ENCODE measurements around a stretch of chr12.

GRCh38 chr12:46357096-46357871, 15.3 kb downstream of the SLC38A2 start:
- PRO-cap = no peak

DNA sequence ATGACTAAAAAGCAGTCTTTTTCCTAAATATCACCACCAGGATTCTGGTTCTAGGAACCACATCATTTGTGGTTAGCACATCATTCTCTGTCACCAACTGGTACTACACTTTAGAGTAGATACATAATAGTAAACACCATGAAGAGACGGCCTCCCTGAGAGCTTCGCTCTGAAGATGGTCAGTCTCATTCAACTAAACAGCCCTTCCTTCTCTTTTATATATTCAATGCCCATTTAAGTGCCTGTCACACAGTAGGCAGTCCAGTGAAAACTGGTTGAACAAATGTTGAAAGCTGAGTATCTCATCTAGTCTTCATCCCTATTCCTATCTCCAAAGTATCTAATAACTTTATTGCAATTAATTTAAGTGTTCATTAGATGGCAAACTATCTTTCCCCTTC, 10.9 kb downstream of the SLC38A2 start:
- PRO-cap = no peak

- PRO-cap = no peak
Measured at GRCh38 chr12:46431618-46432304, 59.2 kb upstream of the SLC38A2 start.

- PRO-cap = no peak
Measured at GRCh38 chr12:46450316-46451102, 77.9 kb upstream of the SLC38A2 start.

- PRO-cap = no peak
Measured at GRCh38 chr12:46516158-46516959, 143.8 kb upstream of the SLC38A2 start.

DNA sequence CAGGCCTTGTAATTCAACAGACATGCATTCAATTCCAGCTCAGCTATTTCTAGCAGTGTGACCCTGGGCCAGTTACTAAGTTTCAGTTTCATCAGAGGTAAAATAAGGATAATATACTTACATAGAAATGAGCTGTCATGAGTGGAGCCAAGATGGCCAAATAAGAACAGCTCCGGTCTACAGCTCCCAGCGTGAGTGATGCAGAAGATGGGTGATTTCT, 208.5 kb downstream of the SLC38A4 start:
- PRO-cap = no peak

DNA sequence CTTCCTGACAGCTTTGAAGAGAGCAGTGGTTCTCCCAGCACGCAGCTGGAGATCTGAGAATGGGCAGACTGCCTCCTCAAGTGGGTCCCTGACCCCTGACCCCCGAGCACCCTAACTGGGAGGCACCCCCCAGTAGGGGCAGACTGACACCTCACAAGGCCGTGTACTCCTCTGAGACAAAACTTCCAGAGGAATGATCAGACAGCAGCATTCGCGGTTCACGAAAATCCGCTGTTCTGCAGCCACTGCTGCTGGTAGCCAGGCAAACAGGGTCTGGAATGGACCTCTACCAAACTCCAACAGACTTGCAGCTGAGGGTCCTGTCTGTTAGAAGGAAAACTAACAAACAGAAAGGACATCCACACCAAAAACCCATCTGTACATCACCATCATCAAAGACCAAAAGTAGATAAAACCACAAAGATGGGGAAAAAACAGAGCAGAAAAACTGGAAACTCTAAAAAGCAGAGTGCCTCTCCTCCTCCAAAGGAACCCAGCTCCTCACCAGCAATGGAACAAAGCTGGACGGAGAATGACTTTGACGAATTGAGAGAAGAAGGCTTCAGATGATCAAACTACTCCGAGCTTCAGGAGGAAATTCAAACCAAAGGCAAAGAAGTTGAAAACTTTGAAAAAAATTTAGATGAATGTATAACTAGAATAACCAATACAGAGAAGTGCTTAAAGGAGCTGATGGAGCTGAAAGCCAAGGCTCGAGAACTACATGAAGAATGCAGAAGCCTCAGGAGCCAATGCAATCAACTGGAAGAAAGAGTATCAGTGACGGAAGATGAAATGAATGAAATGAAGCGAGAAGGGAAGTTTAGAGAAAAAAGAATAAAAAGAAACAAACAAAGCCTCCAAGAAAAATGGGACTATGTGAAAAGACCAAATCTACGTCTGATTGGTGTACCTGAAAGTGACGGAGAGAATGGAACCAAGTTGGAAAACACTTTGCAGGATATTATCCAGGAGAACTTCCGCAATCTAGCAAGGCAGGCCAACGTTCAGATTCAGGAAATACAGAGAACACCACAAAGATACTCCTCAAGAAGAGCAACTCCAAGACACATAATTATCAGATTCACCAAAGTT, 207.3 kb downstream of the SLC38A4 start:
- PRO-cap = no peak

DNA sequence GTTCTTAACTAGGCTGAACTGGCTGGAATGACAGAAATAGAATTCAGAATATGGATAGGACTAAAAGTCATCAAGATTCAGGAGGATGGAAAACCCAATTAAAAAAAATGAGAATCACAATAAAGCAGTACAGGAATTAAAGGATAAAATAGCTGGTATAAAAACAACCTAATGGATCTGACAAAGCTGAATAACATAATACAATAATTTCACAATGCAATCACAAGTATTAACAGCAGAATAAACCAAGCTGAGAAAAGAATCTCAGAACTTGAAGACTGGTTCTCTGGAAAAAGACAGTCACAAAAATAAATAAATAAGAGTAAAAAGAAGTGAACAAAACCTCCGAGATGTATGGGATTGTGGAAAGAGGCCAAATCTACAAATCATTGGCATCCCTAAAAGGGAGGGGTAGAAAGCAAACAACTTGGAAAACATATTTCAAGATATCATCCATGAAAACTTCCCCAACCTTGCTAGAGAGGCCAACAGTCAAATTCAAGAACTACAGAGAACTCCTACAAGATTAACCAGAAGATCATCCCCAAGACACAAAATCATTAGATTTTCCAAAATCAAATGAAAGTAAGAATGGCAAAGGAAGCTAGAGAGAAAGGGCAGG, 186.5 kb downstream of the SLC38A4 start:
- PRO-cap = no peak

- PRO-cap = no peak
Measured at GRCh38 chr12:46803531-46804173, 22.1 kb downstream of the SLC38A4 start.

GRCh38 chr12:46830386-46831426, 4.9 kb upstream of the SLC38A4 start:
- PRO-cap = no peak

DNA sequence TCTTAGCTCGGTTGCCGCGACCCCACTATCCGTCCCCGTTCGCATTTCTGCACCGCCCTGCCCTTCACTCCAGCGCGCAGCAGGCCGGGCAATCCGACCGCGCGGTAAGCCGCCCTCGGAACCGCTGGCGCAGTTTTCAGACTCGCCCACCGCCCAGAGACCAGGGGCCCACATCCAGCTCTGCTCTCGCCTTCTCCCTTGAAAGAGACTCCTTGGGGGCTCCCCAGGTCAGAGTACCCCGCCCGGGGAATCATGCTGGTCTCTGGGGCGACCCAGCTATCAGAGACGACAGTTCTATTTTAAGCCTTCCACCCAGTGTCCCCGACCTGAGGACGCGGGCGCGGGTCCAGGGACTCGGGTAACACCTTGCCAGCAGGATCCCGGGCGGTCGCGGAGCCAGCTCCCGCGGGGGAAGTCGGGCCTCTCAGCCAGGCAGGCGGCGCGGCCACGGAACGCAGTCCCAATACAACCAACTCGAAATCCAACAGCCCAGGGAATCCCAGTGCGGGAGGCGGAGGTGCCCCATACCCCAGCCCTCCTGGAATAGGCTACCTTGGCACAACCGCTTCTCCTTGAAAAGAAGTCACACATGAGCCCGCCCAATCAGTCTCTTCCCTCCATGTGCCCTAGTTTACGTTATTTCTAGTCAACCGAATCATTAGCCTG, 5.8 kb upstream of the SLC38A4 start:
- PRO-cap = no peak

- PRO-cap = no peak
Measured at GRCh38 chr12:46934587-46935080, 108.8 kb upstream of the SLC38A4 start.

DNA sequence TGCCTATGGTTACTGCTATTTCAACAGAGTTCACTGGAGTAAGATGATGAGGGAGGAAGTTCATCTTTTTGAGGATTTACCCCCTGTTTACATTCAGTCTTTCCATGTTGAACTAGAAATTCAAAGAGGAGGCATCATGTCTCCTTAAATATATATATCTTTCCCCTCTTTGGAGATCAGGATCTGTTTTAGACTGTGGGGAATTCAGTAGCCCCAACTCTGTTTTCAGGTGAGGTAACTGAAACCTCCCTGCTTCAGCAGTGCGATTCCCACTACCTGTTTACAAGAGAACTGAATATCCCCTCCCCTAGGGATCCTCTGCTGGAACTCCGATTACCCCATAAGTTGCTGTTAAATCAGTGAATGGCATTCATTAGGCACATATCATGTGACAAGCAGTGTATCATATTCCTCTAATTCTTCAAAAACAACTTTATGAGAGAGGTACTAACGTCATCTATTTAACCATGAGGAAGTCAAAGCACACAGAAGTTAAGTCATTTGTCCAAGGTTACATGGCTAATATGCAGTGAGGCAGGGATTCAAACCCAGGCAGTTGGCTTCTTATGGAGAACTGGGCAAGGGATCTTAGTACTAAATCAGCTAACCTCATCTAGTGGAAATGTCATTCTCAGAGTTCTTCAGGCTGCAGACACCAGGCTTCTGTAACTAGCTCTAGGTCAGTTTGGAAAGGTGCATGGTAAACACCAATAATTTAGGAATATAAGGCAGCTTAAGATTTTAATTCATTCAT, 44.0 kb upstream of the PCED1B start:
- PRO-cap = no peak

- PRO-cap = no peak
Measured at GRCh38 chr12:47068046-47068433, 11.4 kb upstream of the PCED1B start.

DNA sequence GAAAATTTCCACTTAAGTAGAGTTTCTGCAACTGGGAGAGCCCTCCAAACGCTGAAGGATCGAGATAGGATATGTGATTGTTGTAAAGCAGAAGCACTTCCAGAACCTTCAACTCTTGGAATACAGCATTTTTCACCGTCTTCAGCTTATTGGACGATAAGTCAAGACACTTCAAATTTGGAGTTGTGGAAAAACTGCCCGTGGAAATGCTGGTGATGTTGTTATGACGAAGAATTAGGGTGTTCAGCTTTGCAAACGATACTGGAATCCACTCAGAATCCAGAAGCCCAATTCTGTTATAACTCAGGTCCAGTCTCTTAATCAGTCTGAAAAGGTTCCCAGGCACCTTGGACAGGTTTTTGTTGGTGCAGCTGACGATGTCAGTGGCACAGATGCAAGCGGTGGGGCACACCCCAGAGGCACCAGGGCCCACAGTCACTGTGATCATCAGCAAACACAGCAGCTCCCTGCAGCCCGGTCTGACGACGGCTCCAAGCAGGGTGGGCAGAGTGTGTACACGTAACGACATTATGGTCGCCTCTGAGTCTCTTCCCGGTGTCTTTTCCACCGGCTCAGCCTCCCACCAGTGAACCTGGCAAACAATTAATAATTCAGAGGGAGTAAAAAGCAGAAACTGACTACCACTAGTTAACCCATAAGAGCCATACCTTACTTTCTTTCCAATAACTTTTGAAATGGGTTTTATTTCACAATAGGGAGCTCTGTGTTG, 782 bp upstream of the PCED1B start:
- PRO-cap = bidirectional peak, plus-strand start at position 531 of the sequence, minus-strand start at position 442 of the sequence

DNA sequence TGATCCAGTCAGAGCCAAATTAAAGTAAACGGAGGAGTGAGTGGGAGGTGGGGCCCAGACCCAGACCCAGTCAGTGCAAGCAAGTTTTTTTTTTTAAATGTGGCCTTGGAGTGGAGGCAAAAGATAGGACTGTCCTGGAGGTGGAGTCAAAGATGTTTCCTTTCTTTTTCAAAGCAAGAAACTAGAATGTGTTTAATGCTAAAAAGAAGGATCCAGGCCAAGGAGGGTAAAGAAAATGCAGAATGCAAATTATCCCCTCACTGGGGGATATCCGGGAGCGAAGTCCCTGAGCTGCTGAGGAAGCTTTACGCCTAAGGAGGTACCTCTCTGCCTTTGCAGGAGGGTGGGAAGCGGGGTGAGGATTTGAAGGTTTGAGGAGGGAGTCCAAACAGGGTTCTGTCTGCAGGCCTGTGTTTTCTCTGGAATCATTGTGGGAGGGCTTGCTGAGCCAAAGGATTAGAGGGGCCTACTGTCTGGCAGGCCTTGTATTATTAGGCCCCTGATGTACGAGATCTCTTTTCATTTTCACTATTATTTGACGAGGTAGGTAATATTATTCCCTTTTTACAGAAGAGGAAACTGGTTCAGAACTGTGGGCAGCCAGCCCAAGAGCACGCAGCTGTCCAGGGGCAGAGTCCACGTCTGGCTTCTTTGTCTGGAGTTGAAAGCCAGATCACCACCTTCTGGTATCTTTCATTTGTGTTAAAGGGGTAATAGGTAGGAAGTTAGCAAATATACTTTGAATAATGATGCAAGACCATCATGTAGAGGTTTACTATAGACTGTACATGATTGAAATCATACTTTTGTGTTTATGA, 143.8 kb upstream of the AMIGO2 start:
- PRO-cap = no peak

- PRO-cap = no peak
Measured at GRCh38 chr12:47591542-47591799, 114.4 kb downstream of the RPAP3 start.

DNA sequence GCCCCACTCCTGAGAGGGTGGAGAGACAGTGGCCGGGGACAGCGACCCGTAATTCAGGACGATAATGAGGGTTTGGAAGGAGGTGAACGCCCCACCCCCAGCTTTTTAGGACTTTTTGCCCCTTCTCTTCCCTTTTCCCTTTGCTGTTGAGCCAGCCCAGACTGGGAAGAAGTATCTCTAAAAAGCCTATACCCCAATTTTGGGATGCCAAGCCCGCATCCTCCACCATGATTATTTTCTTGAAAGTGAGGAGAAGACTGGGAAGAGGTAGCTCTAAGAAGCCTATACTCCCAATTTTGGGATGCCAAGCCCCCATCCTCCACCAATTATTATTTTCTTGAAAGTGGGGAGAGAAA, 1.0 kb upstream of the RAPGEF3 start:
- PRO-cap = no peak

- PRO-cap = no peak
Measured at GRCh38 chr12:47780175-47780585, 7.1 kb downstream of the SLC48A1 start.

- PRO-cap = no peak
Measured at GRCh38 chr12:47795177-47796026, 22.4 kb downstream of the SLC48A1 start.